BE2C (cell line): ENCODE measurements around the genes TET2, TBCK and DKK2.

DNA sequence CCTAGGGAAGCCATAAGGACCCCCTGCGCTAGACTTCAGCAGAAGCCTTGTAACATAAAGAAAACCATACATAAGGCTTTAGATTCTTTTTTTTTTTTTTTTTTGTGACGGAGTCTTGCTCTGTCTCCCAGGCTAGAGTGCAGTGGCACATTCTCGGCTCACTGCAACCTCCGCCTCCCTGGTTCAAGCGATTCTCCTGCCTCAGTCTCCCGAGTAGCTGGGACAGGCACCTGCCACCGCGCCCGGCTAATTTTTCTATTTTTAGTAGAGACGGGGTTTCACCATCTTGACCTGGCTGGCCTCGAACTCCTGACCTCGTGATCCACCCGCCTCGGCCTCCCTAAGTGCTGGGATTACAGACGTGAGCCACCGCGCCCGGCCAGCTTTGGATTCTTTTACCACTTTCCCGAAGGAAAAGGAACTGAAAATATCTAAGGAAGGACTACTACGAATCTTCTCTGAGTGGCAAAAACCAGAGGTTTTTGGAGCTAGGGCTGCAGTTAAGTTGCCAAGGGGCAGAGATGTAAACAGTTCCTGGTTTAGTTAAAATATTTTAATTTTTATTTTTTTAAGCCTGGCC lies 715 bp upstream of the CISD2 start:
- RRBS, result no CpG with 5 or more reads among the region's 20 CpGs

DNA sequence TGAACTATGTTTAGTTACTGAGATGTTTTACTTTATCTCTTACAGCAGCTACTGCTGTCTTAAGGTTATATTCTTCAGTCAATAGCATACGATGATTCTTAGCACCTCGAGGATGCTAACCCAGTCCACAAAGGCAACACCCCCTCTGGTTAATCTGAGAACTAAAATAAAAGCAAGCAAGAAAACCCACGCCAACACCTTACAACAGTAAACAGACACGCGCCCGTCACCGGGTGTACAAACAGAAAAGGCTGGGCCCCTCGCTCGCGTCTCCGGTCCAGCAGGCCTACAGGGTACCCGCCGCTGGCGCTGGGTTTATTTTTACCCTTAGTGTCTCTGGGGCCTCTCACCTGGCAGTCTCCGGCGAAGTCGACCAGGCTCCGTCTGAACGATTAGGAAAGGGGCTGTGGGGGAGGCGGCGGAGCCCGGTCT lies 711 bp downstream of the SLC9B2 start:
- RRBS, result 1% methylated on average over 12 of the region's 22 CpGs

DNA sequence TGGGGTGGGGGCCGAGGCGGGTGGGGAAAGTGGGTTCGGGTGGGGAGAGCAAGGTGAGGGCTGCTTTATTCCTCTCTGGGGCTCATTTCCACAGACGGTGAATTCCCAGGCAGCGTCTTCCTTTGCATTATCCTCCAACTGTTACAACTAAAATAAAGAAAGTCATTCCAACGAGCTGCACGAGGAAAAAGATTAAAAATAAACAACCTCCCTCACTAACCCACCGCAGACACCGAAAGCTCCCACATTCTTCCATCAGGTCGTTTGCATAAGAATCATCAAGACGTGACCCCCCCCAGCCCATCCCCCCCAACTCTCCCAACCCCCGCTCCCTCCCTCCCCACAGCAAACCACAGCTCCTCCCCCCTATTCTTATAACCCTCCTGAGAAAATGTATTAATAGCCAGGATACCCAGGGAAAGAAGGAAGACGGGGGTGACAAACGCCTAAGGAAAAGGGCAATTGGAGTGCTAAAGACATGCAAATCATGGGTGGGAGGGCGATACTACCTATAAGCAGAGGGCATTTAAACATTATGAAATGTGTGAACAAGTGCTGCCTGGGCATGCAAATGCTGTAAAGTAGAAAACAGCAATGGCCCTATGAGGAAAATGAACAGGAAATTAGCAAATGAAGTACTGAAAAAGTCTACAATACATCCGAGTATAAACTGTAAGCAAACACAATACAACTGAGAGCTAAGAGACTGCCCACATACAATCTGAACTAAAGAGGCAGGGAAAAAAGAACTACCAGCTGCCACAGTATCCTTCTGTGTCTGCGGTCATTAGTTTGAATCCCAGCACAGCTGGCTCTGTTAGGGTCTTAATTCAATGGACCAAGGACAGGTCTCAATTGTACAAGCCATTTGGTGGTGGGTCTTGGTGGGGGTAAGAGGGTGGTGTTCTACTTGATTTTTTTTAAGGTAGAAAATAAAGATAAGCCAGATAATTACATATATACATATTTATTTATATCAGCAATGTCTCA lies 2.5 kb downstream of the CXXC4 start:
- RRBS, result no CpG with 5 or more reads among the region's 17 CpGs

- RRBS, result no CpG with 5 or more reads among the region's 7 CpGs
Measured at GRCh38 chr4:104592827-104593291, 98.2 kb upstream of the CXXC4 start.

- RRBS, result no CpG with 5 or more reads among the region's 6 CpGs
Measured at GRCh38 chr4:104616288-104617003, 121.8 kb upstream of the CXXC4 start.

DNA sequence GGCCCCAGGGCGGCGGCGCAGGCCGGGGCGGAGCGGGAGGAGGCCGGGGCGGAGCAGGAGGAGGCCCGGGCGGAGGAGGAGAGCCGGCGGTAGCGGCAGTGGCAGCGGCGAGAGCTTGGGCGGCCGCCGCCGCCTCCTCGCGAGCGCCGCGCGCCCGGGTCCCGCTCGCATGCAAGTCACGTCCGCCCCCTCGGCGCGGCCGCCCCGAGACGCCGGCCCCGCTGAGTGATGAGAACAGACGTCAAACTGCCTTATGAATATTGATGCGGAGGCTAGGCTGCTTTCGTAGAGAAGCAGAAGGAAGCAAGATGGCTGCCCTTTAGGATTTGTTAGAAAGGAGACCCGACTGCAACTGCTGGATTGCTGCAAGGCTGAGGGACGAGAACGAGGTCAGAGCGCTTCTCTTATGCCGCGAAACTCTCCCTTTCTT lies at the start of gene TET2:
Gene TET2 (plus strand): TSS at position 286 of the 430 bp plus-strand sequence.
- RRBS, result under 1% methylated on average over 26 of the region's 47 CpGs

GRCh38 chr4:105147021-105148257 lies 763 bp downstream of the TET2 start:
- RRBS, result under 1% methylated on average over 5 of the region's 29 CpGs

DNA sequence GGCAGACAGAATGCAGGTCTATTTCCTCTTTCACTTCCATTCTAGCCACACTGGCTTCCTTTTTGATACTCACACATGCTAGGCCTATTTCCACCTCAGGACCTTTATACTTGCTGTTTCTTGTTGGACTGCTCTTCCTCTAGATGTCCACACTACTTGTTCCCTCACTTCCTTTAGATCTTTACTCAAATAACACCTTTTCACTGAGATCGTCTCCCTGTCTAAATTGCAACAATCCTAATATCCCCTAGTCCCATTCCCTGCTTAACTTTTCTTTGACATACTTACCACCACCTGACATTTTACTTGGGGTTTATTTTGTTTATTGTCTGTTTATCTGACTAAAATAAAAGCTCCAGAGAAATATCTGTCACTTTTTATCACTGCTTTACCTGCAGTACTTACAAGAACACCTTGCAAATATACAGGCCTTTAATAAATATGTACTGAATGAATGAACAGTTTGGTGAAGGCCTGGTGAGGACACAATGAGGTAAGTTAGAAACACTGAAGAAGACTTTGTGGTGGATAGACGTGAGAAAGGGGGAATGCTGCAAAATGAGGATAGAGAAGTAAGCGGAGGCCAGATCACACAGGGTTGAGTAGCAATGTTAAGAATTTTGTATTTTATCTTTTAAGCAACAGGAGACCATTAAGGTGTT lies 30.0 kb downstream of the PPA2 start:
- RRBS, result no CpG with 5 or more reads among the region's 3 CpGs

DNA sequence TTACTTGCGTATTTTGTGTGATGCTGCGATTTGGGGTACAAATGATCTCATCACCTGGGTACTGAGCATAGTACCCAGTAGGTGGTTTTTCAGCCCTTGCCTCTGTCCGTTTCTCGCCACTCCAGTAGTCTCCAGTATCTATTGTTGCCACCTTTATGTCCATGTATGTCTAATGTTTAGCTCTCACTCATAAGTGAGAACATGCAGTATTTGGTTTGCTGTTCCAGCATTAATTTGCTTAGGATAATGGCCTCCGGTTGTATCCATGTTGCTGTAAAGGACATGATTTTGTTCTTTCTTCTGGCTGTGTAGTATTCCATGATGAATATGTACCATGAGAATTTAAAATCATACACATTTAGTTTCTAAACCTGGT lies 1.8 kb downstream of the ARHGEF38 start:
- RRBS, result no CpG with 5 or more reads among the region's 5 CpGs

- RRBS, result no CpG with 5 or more reads among the region's 10 CpGs
Measured at GRCh38 chr4:106072407-106073160, 177.3 kb downstream of the NPNT start.

DNA sequence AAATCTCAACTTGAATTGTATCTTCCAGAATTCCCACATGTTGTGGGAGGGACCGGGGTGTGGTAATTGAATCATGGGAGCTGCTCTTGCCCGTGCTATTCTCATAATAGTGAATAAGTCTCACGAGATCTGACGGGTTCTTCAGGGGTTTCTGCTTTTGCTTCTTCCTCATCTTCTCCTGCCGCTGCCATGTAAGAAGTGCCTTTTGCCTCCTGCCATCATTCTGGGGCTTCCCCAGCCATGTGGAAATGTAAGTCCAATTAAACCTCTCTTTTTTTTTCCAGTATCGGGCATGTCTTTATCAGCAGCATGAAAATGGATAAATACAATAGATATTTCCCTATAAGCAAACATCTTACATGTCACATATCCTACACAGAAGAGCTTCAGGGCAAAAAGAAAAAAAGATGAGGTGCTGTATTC lies 95.9 kb downstream of the TBCK start:
- RRBS, result no CpG with 5 or more reads among the region's 6 CpGs

- RRBS, result 1% methylated on average over 7 of the region's 44 CpGs
Measured at GRCh38 chr4:106315856-106316671, at the start of gene TBCK. Gene TBCK (minus strand): TSS chr4:106316209.

DNA sequence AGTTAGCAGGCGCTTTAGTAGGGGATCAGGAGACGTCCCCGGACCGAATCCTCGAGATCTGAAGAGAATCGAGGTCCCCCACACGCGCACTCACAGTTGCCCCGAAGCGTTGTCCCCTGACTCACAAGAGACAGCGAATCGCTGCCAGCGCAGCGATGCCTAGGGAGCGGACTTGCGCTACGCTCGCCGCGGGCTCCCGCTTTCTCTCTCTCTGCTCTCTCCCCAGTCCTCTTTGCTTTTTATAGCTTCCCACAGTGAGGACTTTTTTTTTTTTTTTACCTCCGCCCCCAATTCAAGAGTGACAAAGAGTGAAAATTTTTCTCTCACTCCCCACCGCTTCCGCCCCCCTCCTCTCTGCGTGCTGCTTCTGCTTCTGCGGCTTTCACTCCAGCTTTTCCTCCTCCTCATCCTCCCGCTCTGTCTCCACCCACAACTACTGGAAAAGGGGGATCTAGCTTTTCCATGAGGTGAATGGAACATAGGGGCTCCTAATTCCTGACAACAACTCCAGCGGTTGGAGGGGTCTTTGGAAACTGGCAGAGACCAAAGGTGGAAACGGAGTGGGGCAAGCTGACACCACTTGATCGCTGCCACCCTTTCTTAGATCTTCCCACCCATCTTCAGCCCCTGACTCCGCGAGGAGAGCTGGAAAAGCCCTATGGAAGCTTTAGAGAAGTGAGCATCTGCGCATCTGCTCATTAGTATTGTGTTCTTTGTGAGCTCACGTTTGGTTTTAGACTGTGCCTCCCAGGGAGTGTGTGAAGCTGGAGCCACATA lies at the start of gene DKK2:
Gene DKK2 (minus strand): TSS at position 216 of the 777 bp plus-strand sequence.
- RRBS, result no CpG with 5 or more reads among the region's 34 CpGs

- RRBS, result no CpG with 5 or more reads among the region's 2 CpGs
Measured at GRCh38 chr4:107646577-107646776, 73.6 kb downstream of the PAPSS1 start.

DNA sequence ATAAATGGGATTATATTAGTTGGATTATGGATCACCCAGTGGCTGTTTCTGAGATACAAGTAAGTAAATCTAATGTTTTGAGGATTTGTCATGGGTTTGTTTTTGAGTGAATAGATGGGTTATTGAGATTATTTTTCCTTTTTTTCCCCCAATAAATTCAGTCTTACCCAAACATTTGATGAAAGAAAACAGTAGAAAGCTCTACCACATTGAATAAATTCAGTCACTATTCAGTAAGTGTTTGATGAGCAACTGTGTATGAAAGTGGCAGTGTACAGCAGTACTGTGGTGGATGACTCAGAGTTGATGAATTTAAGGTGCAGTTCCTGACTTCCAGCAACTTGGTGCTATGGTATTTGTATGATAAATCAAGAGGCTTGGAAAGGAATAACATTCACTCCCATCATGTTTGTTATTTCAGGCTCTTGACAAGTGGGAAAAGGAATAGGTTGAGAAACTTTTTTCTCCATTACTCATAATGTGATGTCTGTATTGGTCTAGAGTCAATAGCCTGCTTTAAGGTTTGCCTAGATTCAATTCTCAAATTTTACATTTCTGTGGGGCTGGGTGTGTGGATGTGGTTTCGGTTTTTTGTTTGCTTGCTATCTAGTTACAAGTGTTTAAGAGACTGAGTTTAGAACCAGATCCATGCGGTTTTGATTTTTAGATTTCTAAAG lies 35.3 kb upstream of the CYP2U1 start:
- RRBS, result no CpG with 5 or more reads among the region's 2 CpGs

DNA sequence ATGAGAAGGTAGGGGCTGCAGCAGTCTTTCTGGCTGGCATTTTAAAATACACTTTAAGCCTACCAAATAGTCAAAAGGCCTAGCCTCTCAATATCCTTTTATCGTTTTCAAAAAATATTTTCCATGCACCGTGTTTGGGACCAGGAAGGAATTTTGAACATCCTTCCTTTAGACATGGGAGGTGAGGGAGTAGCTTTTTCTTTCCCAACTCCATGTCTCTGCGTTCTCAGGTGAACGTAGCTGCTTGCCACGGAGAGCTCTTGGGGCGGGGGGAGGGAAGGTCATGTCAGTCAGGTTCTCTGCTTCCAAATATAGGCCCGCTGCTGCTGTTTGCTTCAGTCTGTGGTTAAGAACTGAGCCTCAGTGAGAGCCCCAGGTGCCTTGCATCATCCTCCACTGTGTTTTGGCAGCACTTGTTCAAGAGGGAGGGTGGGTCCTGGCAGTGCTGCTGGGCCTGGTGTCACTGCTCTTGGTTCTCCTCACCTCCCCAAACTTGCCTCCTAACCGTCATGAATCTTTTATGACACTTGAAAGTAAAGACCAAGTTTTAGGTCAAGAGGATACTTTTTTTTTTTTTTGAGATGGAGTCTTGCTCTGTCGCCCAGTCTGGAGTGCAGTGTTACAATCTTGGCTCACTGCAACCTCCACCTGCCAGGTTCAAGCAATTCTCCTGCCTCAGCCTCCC lies 46.5 kb downstream of the HADH start:
- RRBS, result no CpG with 5 or more reads among the region's 9 CpGs

DNA sequence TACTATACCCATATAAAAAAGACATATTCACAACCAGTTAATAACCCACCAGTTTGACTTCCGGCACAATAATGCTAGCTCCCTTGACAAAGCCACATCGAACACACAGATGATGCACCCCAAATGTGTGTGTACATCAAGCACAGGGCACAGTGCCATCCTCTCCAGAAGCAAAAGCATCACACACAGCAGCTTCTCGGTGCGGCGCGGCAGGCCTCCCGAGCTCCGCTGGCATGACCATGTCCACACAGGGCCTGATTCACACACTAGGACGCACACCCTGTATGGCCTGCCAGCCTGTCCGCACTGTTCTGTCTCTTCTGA lies 88.0 kb downstream of the LEF1 start:
- RRBS, result no CpG with 5 or more reads among the region's 10 CpGs

DNA sequence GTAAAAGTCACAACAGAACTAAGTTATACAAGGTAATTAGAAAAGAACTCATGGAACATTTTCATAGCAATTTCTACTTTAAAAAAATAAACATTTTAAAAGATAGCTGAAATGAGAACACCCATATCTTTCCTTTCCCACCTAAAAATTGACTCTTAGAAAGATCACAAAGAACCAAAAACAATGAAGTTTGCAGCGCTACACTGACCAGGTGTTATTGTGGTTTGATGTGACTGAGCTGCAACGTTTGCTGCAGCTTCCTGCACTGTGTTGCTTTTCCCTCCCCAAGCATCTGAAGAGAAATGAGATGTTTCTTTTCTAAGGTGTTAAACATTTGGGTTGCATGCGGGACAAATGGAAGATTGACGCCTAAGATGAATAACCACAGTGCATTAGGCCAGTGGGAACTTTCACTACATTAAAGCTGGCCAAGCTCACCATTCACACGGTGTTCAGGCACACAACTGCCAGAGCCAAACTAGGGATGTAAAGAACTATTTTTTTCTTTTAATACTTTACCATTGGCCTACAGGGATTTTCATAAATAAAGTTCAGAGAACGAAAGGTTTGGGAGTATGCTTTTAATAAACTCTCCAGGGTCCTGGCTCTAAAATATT lies 8.9 kb downstream of the LEF1 start:
- RRBS, result no CpG with 5 or more reads among the region's 6 CpGs

DNA sequence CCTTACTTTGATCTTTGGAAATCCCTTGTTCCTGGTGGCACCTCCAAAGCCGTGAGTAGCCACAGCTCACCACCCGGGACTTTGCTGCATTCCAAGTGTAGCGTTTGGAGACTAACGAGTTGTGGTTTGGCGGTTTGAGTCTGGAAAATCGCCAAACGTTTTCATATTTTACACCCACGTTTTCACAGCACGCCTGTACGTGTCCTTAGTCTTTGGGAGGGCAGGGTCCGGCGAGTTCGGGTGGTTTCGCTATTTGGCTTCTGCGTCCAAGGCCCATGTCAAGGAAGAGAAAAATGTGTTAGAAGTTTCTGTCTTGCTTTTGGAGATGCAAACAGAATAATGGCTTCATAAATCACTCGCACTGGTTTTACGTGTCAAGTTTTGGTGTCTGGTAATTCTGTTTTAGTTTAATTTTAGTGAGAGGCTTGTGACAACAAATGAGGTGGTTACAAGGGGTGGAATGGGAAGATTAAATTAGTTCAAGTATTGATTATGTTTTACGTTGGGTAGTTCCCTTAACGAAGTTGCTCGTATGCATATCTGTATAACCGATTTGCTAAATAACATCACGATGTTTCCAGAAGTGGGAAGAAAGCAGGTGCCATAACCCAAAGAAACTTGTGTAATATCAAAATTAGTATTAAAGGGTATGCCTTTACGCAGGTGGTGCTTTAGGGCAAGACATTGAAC lies 520 bp downstream of the RPL34 start:
- RRBS, result no CpG with 5 or more reads among the region's 23 CpGs